ENCODE data around the genes ARR3, IL2RG and GCNA.

DNA sequence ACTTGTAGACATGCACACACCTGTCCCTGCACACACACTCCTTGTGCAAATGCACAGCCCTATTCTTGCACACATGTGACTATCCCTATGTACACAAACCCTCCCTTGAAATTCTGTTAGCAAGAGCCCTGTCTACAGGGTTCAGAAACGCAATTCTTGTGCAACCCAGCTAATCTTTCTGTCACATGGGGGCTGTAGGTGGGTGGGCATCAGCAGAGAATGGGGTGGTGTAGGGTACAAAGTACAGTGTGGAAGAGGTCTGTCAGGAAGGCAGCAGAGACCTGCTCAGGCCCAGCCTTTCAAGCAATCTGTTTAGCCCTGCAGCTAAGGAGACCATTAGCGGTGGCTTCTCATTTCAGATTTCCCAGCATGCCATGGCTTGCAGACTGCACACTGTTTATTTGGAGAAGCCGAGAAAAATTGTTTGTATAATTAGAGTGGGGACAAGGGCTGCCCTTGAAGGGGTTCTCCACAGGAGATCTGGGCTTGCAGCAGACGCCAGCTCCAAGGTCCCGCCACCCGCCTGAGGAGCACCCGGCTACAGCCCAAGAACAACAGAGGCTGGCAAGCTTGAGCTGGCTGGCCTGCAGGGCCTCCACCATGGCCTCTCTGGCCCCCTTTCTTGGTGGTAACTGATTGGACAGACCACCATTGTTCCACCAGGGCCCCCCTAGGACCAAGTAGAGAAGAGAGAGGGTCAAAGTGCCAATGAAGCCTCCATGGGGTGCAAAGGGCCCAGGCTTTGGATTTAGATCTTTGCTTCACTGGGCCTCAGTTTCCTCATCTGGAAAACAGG lies 144.1 kb upstream of the PJA1 start:
- PRO-cap: unidirectional peak, minus-strand start at position 555 of the sequence

DNA sequence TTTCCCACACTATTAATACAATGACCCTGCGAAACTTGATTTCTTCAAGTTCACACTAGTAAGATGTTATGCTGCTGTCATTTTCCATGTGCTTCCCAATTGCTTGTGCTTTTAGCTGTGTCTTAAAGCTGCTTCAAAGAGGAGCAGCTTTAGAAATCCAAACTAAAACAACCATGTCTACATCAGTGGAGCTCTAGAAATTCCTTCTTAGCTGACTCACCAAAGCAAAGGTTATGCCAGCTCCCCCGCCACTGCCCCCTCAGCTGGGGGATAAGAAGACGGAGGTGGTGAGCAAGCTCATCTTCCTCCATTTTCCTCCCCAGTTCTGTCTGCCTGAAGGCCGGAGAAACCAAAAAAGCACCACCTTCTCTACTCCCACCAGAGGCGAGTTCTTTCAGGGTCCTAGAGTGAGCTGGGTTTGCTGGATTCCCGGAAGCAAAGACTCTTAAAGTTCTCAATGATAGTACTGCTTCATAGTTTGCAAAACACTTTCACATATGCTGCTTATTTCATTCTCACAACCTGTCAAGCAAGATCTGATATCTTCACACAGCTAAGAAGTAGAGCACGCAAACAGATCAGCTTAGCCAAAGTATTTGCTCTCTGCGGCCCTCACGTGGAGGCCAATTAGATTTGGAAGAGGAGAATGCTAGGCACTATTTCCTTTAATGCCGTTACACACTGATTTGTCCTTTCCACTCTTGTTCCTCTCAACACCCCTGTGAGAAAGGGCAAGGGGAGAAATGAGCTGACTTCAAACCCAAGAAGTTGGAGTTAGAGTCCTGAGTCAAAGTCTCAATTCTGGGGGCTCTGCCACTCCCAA lies 8.5 kb upstream of the DGAT2L6 start:
- PRO-cap: no peak

GRCh38 chrX:70267958-70268480 lies at the start of gene ARR3:
TSS of gene ARR3 (plus strand) at chrX:70268334.
- PRO-cap: no peak

GRCh38 chrX:70398775-70399308 lies 24.3 kb upstream of the GDPD2 start:
- PRO-cap: bidirectional peak, plus-strand start at chrX:70399163, minus-strand start at chrX:70398971

GRCh38 chrX:70473708-70474433 lies 29.2 kb downstream of the DLG3 start:
- PRO-cap: no peak

- PRO-cap: bidirectional peak, plus-strand start at chrX:71111688, minus-strand start at chrX:71111571; unidirectional peak, minus-strand start at chrX:71112231
Measured at GRCh38 chrX:71111410-71112686, at the start of gene IL2RG. TSS of gene IL2RG (minus strand) at chrX:71111577.

DNA sequence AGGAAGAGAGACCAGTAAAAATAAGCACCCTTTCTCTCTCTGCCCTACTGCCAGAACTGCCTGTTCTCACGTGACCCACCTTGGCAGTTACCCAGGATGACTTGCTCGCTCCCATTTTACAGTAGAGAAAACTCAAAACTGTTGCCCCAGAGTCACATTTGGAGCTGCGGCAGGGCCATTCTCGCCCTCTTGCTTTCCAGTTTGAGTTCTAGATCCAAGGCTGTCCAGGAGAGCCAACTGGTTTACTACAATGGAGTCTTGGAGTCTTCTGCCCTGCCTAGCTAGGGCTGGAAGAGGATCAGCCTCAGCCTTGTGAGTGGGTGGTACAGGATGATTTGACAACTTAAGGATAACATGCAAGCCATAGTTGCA lies 1.0 kb upstream of the NLGN3 start:
- PRO-cap: no peak

DNA sequence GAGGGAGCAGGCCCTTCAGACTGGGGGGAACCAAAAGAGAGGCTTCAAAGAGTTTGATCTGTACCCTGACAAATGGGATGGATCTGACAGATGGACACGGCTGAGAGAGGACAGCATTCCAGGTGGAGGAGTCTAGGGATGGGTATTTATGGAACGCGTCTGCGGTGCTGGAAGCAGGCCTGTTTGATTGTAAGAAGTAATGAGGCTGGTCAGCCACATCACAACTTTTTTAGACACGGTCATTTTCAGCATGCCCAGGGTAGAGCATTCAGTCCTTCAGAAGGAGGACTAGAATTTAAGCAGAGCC lies 33.5 kb downstream of the NLGN3 start:
- PRO-cap: no peak

DNA sequence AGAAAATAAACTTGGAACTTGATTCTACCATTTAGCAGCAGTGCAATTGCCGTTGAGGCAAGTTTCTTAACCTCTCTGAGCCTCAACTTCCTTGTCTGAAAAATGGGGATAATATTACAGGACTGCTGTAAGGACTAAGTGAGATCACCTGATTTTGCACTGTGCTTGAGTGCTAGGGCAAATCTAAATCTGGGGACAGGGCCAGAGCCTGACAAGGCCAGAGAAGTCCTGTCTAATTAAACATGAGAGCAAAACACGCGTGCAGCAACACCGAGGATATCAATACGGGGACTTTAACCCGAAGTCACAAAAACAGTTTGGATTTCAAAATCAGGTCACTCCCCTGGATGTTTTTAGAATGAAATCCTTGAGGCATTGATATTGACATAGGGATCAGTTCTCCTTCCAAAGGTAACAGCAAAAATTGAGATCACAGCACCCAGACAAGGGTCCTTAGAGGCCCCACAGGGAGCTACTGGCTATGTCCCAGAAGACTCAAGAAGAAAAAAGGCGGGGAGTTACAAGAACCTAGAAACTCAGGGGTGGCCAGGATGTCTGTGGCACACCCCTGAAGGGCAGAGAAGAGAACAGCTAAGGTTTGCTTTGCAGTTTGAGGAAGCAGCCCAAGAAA lies 5.6 kb upstream of the GJB1 start:
- PRO-cap: no peak

GRCh38 chrX:71227501-71228140 lies 4.6 kb downstream of the GJB1 start:
- PRO-cap: no peak

DNA sequence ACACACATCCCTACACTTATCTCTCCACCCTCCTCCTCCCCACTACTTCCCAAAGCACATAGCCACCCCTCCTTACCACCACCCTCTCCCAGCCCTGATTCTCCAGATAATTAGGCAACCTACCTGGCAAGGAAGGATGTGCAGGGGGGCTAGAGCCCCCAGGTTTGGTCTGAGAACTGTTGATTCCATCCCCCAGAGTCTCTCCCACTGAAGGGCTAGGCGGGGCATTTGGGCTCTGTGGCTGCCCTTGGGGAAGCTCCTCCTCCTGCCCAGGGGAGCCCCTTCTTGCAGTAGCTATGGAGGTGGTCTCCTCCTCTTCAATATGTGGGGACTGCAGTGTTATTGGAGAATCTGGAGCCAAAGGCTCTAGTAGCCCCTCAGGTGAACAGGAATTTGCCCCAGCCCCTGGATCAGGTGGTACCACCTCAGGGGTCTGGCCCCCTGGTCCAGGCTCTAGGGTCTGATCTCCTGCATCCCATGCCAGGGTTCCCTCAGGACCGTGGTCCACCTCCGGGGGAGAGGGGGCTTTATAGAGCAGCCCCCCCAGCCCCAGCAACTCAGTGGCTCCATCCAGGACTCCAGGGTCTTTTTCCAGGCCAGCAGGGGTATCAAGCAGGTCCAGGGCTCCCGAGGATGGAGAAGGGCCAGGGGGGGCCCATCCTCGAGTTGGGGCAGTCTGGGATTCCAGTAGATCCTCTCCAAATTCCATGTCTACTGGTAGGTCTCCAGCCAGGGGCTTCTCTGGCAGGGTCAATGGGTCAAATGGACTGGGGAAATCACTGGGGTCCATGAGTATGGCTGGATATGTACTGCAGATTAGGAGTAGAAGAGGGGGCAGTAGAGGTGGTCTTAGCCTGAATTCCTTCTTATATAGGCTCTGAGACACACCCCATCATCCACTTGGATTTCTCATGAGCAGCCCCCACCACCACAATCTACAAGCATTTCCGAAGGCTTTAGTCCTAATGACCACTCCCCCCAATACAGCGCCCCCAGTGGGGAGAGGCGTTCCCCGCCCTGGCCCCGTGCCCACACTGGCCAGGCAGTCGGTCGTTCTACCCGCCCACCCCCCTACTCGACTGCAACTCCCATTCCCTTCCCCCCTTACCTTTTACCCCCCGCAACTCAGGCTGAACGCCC lies 1.1 kb downstream of the ZMYM3 start:
- PRO-cap: no peak

DNA sequence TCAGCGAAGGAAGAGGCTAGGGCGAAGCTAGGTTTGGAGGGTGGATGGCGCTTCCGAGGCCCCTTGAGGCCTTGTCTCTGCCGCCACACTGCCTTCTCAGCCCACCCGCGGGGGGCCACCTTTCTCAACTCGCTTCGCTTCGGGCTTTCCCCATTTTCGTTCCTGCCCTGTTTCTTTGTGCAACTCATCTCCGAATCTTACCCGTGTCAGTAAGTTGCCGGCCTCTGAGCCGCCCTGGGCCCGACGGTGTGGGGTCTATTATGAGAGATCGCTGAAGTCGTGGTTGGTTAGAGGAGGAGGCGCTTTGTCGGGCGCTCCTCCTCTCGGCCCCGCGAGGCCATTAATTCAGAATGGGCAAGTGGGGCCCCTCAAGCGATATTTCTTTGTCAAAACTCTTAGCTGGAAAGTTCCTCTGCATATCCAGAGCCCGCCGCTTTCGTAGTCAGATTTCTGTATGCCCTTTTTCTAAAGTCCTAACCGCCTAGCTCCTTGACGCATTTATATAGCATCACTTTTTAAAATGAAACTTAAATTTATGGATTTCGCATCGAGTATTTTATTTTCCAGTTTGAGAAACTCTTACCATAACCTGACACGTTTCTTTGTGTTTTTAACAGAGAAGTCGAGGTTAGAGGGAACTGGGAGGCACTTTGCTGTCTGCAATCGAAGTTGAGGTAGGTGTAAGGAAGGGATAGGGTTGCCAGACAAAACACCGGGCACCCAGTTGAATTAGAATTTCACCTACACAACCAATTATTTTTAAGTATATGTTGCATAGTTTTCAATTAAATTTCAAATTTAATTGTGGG lies 549 bp downstream of the NONO start:
- PRO-cap: no peak

DNA sequence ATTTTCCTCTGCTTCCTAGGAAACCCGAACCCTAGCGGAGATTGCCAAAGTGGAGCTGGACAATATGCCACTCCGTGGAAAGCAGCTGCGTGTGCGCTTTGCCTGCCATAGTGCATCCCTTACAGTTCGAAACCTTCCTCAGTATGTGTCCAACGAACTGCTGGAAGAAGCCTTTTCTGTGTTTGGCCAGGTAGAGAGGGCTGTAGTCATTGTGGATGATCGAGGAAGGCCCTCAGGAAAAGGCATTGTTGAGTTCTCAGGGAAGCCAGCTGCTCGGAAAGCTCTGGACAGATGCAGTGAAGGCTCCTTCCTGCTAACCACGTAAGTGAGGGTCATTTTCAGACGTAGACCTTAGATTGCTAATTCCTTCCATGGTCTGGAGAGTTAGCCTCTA lies 7.3 kb upstream of the ITGB1BP2 start:
- PRO-cap: no peak

GRCh38 chrX:71388622-71389026 lies 22.5 kb downstream of the TAF1 start:
- PRO-cap: no peak

GRCh38 chrX:71397073-71397713 lies 31.0 kb downstream of the TAF1 start:
- PRO-cap: no peak

DNA sequence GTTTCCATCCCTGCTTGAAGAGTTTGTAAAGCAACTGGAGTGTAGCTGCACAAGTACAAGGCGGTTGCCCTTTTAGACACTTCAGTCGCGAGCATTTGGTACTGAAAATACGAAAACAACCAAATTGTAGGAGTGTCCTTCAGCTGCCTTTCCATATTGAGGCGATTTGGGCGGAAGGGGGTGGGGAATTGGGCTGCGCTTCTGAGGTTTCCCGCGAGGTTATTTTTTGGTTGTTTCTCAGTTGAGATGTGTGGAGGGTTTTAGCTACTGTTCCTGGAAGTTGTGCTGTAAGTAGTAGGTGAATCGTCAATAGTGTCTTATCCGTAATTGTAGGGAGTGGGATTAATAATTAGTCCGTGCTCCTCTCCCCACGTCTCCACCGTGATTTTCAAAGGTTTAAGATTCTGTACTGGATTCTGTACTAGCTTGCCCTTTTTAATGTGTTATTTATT lies 1.4 kb downstream of the OGT start:
- PRO-cap: bidirectional peak, plus-strand start at position 240 of the sequence, minus-strand start at position 158 of the sequence

DNA sequence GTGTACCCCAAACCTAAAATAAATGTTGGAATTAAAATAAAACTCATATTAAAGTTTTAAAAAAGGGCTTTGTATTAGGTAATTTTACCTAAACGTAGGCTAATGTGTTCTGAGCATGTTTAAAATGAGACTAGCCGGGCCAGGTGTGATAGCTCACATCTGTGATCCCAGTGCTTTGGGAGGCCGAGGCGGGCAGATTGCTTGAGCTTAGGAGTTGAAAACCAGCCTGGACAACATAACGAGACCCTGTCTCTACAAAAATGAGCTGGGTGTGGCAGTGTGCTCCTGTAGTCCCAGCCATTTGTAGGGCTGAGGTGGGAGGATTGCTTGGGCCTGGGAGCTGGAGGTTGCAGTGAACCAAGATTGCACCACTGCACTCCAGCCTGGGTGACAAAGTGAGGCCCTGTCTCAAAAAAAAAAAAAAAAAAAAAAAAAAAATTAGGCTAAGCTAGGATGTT lies 16.0 kb downstream of the OGT start:
- PRO-cap: no peak

DNA sequence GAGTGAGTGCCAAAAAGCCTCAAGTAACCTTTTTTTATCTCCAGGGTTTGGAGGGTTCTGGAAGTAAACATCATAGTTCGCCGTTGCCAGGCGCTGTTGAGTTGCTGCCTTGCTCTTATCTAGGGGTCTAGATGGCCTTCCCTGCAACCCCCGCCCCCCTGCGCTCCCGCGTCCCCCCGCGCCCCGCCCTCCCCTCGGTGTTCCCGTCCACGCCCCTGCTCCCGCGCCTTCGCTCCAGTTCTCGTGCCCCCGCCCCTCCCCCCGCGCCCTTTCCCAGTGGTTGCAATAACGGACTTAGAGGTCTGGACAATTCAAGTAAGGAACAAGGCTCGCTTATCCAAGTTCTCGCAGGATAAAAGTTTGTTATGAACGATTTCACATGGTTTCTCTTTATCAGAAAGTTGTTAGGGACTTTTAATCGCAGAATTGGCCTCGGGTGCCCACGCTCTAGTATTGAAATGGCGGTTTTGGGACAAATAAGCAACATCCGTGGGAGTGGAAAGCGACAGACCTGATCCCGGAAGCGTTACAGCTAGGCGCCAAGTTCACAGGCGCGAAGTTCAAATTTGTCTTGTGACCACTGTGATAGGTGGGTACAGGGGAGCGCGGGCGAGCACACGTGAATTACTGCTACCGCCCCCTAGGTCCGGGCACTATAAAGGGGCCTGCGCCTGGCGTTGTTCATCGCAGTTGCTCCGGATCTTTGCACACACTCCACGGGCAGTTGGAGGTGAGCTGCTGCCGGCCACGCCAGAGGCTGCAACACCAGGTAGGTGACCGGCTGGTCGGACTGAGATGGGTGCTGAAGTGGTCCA lies at the start of gene GCNA:
TSS of gene GCNA (plus strand) at position 684 of the 815 bp plus-strand sequence.
- PRO-cap: no peak

DNA sequence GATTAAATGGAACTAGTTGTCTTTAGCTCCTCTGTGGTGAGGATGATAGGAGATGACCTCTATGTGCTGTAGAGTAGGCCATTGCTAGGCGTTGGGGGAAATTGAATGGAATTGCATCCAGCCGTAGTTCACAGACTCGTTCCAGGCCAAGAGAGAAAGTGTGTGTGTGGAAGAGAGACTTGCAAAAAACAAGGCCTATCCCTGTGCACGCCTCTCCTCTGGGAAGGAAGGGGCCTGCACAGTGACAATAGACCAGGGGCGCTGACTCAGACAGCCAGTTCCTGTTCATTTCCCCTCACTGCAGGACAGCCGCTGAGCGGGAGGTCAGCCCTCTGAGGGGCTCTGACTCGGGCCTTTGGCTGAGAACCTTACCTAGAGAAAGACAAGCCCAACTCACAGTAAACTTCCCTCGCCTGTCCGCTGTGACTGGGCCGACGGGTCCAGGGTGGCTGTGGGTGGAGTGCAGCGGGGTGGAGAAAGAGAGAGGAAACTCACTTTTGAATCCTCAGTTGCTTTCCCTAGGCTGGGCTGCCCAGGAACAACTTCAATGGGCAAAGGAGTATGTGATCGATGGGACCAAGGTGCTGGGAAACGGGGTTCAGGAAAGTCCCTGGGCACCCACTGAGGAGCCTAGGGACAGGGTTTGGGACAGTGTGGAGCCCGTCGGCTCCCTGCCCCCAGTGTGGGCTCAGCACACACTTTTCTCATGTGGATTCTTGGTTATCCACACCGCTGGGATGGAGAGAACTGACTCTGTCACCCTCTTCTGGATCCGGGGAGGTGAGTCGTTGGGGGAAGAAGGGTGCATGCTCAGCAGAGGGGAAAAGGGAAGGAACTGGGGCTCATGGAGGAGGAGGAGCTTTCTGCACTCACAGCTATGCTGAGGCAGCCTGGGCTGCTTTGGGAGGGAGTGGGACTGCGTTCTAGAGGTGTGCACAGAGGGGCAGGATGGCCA lies 101.8 kb upstream of the PIN4 start:
- PRO-cap: unidirectional peak, plus-strand start at position 298 of the sequence

DNA sequence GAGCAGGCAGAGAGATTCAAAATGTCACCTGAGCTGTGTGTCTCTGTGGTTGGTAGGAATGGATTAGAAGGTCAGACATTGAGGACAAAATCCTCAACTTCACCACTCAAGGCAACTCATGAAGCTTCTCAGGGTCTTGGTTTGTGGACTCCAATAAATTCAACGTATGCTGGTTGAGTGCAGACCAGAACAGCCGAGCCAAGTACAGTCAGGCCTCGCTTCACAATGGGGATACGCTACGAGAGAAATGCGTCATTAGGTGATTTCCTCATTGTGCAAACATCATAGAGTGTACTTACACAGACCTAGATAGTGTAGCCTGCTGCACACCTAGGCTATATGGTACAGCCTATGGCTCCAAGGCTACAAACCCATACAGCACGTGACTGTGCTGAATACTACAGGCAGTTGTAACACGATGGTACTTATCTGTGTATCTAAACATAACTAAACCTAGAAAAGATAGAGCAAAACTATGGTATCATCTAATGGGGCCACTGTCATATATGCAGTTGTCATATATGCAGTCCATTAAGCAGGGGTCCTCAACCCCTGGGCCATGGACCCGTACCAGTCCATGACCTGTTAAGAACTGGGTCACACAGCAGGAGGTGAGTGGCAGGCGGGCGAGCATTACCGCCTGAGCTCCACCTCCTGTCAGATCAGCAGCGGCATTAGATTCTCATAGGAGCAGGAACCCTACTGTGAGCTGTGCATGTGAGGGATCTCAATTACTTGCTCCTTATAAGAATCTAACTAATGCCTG lies 81.4 kb upstream of the PIN4 start:
- PRO-cap: no peak

Data from bronchial lymph node (tissue), 1 donor.